Anterior vena cava (tissue), 1 donor: ENCODE measurements around the genes DNAJC25, SNX30 and HDHD3.

- PRO-cap = no peak
Measured at GRCh38 chr9:111627219-111627751, 3.8 kb upstream of the DNAJC25 start.

DNA sequence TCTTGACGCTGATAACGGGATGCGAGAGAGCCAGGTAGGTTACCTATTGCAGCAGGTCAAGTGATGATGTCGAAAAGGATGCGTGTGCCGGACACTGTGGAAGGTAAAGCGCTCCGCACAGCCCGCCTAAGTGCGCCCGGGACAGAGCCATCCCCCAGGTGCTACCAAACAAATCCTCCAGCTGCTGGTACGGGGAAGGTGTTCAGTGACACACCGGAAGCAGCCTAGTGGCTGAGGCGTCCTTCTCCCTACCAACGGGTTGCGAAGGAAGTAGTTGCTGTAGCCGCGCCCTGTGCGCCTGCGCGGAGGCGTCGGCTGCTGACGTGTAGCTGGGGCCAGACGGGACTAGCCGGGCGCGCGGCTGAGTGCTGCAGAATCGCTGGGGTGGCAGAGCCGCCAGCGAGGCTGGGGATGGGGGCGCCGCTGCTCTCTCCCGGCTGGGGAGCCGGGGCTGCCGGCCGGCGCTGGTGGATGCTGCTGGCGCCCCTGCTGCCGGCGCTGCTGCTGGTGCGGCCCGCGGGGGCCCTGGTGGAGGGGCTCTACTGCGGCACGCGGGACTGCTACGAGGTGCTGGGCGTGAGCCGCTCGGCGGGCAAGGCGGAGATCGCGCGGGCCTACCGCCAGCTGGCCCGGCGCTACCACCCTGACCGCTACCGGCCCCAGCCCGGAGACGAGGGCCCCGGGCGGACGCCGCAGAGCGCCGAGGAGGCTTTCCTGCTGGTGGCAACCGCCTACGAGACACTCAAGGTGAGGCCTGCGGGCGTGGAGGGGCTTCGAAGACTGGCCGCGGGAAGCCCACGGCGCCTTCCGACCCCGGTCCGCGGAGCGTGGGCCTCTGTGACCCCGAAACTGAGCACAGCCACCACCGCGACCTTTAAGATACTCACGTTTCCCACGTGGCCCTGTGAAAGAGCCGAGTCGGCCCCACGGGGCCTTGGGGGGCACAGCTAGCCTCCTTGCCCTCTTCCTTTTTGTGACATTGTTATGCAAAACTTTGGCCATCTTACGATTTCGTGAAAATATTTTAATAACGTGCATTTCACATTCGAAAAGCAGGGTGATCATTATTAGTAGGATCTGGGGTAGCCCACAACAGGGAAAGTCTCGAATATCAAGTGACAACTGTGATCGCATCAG is at the start of gene DNAJC25:
Gene DNAJC25 (plus strand): TSS at position 338 of the 1,137 bp plus-strand sequence.
- PRO-cap = unidirectional peak, plus-strand start at position 373 of the sequence; unidirectional peak, minus-strand start at position 851 of the sequence

- PRO-cap = no peak
Measured at GRCh38 chr9:111856034-111856438, 40.6 kb upstream of the UGCG start.

- PRO-cap = no peak
Measured at GRCh38 chr9:111935523-111936687, 39.3 kb downstream of the UGCG start.

DNA sequence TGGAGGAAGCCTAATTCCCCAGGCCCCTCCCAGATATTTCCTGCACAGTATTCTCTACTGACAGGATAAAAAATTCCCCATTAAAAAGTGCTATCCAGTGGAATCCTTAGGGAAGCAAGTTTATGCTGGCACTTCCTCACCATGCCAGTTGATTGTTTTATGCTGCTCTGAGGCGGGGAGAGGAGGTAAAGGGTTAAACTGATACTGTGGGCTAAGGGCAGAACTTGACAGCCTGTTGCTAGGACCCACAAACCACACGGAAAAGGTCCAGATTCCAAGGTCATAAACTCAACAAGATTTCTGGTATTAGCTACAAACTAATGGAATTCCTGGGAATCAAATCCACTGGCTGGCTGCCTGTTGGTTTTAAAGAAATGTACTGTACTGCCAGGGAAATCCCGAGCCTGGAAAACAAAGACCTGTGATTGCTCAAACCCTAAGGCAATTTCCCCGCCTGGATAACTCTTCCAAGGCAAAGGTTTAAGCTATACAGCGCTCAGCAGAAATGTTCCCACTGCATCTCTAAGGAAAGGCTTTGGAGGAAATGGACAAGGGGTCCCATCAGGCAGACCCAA is 124.6 kb downstream of the SUSD1 start:
- PRO-cap = no peak

DNA sequence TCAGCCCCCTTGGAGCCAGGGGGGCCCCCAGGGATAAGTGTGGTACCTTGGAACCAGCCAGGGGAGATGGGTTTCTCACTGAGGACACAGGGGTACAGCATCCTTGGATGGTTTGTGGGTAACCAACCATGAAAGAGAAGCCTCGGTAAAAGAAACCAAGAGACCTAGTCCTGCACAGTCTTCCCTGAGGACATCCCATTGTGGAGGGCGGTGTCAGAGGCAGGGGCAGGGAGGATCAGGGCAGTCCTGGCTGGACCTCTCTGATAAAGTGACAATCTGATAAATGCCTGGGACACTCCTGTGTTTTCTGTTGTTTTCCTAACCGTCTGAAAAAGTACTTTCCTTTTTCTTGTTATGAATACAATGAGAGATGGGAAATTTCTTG is 102.2 kb downstream of the SUSD1 start:
- PRO-cap = no peak

DNA sequence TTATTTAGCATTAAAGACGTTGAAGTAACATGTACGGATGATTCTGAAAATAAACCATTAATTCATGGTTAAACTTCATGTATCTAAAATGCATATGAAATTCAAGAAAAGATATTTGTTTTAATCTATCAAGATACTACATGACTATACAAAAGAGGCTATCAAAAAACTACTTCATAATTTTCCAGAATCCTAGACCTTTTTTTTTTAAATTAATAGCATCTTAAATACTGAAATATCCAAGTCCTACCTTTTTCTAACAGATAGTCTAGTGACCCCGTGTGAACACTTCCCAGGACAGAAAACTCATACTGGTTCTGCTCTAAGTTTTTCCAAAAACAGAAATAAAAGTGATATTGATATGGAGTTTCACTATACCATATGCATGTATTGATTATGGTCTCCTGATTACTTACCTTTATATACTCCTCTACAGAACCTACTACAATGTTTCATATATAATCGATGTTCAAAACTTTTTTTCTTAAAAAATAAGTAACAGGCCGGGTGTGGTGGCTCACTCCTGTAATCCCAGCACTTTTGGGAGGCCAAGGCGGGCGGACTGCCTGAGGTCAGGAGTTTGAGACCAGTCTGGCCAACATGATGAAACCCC is 24.3 kb downstream of the PTBP3 start:
- PRO-cap = no peak

DNA sequence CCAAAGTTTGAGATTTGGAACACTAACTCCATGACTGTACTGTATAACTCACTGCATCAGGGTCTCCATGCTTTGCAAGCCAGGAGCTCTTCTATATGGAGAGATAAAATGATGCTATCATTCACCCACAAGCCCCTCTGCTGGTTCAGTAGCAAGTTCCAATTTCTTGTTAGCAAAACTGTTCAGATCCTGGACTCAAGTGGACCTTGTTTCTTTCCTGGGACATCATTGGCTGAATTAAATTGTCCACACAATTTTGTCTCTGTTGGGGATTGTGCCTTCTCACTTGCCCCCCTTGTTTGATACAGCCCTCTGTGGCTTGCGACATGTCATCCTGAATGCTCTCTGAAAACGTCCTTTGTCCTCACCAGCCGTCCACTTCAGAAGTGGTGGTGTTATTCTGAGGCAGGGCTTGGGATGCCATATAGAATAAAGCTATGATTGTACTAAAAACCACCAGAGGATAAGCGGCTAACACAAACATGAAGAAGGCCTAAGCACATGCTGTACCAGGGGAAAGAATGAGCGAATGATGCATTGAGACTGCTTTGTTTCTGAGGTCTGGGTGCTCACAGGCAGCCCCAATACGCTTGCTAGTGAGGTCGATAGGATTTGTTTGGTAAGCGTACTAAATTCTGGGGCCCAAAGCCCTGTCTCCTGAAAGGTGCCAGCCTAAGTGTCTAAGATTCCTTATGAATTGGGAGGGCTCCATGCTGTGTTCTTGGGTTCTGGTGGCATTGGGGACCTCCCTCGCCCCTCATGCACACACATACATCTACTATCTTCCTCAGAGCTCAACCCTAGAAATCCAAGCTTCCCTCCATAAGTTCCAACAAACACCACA is 3.5 kb upstream of the SNX30 start:
- PRO-cap = no peak

GRCh38 chr9:112749884-112751260 is at the start of gene SNX30:
Gene SNX30, plus strand, starts transcription at chr9:112750760.
- PRO-cap = bidirectional peak, plus-strand start at chr9:112750777, minus-strand start at chr9:112750562

DNA sequence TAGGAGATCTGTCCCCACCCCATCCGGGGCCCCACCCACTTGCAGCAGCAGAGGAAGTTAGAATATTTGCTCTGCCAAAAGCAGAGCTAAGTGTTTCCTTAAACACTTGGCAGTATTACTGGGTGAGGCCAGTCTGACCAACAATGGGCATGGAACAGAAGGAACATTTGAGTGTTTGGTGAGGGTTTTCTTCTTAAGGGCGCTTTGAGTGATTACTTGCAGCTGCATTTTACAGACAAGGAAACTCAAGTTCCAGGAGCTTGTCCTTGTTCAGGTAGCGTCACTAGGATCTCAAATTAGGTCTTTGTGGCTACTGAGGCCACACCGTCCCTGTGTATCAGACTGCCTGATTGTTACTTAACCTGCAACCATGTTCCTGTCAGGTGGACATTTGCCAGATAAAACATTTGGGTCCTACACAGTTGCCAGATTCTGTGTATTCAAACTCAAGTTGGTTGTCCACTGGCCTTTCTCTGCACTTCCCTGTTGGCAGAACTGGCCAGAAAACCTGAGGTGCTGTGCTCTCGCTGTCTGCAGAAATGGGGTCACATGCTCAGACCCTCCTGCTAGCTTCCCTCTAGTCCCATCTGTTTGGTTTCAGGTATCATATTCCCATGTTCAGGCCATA is 59.3 kb downstream of the SLC46A2 start:
- PRO-cap = no peak

GRCh38 chr9:112866420-112867040 is 24.1 kb downstream of the SLC46A2 start:
- PRO-cap = no peak

DNA sequence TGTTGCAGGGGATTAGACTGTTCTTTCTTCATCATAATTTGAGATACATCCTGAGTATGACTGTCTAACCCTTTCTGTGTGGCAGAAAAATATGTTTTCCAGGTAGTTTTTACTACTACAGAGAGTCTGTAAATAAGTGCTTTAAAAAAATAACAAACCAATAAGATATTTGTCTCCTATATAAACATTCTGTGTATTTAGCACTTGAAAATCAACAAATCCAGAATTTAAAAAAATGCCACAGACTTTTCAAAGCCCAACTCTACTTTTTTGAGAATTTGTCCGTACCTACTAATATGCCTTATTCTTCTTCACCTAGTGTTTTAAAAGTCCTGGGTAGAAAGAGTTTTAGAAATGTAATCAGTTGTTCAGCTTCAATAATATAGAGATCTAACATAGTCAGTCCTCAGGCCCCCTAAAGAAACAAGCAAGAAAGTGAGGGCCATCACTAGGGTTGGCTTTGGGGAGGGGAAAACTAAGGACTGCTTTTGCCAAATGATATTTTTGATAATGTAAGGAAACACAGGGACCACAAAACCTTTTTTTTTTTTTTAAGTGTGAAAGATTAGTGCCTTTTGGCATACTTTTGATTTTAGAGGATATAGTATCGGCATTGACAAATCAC is 17.5 kb downstream of the SLC46A2 start:
- PRO-cap = no peak

DNA sequence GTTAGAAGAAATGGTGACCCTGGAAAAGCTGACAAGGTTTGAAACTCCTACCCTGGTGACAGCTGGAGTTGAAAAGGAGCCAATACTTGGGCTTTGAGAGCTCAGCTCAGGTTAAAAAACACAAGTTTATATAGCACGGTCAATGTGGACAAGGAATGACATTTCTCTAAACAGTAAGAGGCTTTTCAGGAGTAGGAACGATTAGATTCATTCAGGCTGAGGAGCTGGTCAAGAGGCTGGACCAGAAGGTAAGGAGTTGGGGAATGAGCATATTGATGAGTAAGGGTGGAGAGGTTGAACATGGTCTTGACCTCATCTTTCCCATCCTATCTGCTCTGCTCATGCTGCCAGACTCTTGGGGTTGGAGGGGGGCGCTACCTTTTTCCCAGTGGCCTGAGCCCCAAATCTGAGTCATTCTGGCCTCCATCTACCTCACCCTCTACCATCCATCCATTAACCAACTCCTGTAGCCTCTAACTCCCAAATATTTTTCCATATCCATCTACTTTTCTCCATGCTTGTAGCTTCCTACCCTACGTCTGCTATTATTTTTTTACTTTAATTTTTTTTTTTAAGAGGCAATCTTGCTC is 13.4 kb downstream of the SLC46A2 start:
- PRO-cap = no peak

DNA sequence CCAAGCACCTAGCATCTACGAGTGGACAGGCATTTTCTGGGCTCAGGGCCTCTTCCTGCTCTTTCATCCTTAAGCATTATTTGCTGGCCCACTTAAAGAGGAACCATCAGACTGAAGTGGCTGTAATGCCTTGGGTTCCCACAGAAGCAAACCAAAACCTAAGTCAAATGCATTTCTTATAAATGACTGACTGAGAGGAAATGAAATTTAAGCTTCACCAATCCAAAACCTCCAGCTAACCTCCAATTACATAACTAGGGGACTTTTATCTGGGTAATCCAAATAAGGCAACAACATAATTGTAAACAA is 25.4 kb upstream of the SLC31A2 start:
- PRO-cap = no peak

DNA sequence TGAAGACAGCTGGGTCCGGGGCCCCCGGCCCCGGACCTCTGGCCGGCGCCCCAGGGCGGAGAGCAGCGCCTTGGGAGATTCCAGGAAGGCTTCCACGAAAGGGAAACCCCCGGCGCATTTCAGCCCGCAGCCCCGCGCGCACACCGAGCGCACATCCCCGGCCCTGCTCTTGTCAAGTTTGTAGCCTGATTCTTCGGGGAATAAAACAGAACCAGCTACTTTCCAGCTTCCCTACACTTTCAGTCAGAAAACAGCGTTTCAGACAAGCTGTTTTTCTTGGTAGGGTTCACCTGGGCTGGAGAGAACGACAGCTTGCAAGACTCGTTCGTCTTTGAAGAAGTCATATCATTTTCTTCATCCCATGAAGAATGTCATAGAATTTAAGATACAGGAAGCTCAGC is 561 bp downstream of the SLC31A2 start:
- PRO-cap = no peak

GRCh38 chr9:113155754-113156427 is 5.1 kb downstream of the SLC31A2 start:
- PRO-cap = no peak

DNA sequence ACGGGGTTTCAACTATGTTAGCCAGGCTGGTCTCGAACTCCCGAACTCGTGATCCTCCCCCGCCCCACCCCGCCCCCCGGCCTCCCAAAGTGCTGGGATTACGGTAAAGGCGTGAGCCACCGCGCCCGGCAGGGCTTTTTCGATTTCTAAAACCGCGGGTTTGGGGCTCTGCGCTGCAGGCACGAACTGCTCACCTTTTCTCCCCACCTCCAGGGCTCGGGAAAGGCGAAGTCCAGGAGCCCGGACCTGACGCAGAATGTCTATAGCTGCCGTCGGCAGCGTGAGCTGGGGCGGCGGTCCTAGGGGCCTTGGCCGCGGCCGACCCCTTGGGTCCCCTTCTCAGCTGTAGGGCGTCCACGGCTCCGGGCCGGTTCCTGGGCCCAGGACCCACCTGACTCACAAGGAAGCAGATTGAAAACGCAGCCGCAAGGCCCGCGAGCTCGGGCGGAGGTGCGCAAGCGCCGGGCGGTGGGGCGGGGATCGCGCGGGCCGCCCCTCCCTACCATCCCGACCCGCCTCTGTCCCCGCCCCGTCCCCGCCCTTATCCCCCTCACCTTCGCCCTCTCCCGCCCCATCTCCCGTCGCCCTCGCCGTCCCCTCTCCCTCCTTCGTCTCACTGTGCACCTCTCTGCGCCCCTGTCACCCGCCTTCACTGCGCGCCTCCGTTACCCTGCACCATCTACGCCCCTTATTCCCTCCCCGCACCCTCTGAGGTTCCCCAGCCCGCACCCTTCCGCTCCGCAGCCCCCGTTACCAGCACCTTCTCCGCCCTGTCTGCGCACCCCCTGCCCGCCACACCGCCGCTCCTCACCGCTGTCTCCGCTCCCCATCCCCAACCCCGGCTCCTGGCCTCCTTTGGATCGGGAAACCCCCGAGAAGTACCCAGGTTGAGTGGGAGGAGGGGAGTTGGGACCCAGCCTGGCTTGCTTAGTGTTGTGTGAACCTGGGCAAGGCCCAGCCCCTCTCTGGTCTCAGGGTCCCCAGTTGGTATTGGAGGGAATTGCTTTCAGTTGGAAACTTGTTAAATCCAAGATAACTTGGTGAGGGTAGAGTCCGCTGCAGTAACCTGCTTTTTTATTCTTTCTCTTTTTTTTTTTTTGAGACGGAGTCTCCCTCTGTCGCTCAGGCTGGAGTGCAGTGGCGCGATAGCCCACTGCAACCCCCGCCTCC is at the start of gene HDHD3:
Gene HDHD3 (minus strand): TSS at position 452 of the 1,170 bp plus-strand sequence.
- PRO-cap = bidirectional peak, plus-strand start at position 574 of the sequence, minus-strand start at position 442 of the sequence

GRCh38 chr9:113481067-113481746 is 17.7 kb downstream of the RGS3 start:
- PRO-cap = no peak

GRCh38 chr9:113501022-113502183 is 37.9 kb downstream of the RGS3 start:
- PRO-cap = bidirectional peak, plus-strand start at chr9:113501545, minus-strand start at chr9:113501308

DNA sequence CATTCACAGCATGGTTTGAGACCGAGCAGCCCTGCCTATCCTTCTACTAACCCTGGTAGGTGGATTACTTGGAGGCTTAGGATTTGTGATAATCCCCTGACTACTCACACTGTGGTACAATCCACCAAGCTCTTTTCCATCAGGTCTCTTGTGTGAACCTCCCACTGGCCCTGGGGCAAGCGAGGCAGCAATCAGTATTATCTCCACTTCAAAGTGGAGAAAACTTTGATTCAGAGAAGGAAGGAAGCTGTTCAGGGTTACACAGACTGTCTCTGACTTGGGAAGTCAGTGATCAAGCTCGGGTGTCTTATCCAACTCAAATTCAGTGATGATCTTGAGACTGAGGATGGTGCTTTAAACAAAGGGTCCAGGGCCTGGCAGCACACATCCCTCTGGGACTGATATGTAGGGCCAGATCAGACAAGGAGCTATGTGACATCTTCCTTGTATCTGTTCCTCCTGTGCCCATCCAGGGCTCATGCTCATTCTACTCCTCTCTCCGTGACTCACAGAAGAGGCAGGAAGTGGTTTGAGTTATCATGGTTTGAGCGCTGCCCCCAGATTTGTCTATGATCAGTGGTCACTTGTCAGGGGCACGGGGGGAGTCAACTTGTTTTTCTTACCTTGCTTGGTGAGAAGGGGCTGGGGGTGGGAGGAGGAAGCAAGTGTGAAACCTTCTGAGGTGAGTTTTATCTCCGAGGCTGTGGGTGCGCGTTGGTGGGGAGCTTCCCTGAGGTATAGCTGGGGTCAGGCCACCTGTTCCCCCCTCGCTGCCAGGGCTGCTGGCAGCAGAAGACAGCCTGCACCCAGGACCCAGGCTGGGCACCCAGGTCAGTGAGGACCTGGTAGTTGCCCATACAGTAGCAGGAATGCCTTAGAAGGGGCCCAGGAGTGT is 48.6 kb downstream of the RGS3 start:
- PRO-cap = no peak